ENCODE data around the genes SENP3 and MPDU1.

DNA sequence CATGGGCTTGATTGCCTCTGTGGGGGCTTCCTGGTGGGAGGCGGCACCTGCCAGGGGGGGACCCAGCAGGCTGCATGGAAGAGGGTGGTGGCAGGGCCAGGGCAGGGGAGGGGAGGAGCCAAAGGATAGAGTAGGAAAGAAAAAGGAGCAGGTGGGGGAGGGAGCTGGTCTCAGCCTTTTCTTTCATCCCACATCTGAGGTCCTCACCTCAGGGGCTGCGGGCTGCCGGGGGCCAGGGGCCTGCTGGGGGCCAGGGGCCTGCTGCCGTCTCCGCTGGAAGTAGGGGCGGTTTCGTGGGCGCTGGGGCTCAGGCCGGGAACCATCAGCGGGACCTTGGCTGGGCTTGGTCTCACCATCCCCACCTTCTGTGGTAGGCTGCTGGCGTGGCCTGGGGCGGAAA, 5.1 kb downstream of the YBX2 start:
- PRO-cap, 2 experiments, result no peak in any of the 2 experiments

DNA sequence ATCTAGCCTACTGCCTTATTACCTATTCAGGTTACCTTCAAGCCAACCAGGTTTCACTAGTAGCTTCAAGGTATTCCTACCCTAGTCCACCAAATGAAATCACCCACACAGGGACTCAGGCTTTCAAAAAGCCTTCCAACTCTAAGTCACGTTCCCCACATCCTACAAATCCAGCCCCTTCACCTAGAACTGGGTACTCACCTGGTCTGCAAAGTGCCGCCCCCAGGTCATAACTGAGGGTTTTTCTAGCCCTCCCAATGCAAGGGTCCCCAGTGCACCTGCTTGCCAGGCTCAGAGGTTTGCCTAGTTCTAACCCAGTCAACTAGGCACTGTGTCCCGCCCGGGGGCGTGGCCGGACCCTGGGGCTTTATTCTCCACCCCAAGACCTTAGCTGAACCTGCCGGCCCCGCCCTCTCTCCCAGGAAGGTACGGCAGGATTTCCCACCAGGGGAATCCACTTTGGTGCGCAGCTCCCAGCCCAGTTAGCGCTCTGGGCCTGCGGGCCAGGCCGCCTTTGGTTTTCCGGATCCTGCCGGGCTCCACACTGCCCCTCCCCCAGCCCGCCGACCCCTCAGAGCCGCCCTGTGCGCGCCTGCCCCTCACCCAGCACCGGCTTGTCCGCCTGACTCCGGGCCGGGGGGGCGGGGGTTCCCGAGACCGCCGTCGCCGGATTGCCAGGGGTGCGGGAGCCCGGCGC, 664 bp downstream of the YBX2 start:
- PRO-cap, 2 experiments, result peak in 1 of 2 experiments; most common plus-strand start position 457 of the sequence (in 1)

GRCh38 chr17:7312947-7313716, 2.0 kb downstream of the GPS2 start:
- PRO-cap, 2 experiments, result no peak in any of the 2 experiments

GRCh38 chr17:7315757-7316399, 718 bp upstream of the GPS2 start:
- PRO-cap, 2 experiments, result peak in 1 of 2 experiments; most common plus-strand start chr17:7316066 (in 1); most common minus-strand start chr17:7315976 (in 1)

- PRO-cap, 2 experiments, result no peak in any of the 2 experiments
Measured at GRCh38 chr17:7435581-7436339, 525 bp downstream of the TMEM102 start.

- PRO-cap, 2 experiments, result peak in 1 of 2 experiments; most common plus-strand start chr17:7438292 (in 1); most common minus-strand start chr17:7438185 (in 1)
Measured at GRCh38 chr17:7437982-7438898, 1.1 kb upstream of the FGF11 start.

DNA sequence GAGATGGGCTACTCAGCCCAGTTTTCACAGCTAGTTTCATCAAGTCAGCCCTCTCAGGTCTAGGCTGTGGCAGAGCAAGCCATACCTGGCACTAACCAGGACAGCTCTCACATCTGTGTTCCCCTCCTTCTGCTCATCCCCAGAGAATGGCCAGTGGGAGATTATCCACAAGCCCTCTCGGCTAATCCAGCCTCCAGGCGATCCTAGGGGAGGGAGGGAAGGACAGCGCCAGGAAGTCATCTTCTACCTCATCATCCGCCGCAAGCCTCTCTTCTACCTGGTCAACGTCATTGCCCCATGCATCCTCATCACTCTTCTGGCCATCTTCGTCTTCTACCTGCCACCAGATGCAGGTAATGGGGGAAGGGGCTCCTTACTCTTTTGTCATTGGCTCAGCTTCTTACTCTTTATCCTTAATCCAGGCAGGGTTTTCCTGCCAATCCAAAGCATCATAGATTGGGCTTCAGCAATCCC, 3.6 kb downstream of the CHRNB1 start:
- PRO-cap, 2 experiments, result no peak in any of the 2 experiments

GRCh38 chr17:7462179-7462639, 17.2 kb downstream of the ZBTB4 start:
- PRO-cap, 2 experiments, result no peak in any of the 2 experiments

GRCh38 chr17:7478400-7478589, 1.1 kb downstream of the ZBTB4 start:
- PRO-cap, 2 experiments, result no peak in any of the 2 experiments

DNA sequence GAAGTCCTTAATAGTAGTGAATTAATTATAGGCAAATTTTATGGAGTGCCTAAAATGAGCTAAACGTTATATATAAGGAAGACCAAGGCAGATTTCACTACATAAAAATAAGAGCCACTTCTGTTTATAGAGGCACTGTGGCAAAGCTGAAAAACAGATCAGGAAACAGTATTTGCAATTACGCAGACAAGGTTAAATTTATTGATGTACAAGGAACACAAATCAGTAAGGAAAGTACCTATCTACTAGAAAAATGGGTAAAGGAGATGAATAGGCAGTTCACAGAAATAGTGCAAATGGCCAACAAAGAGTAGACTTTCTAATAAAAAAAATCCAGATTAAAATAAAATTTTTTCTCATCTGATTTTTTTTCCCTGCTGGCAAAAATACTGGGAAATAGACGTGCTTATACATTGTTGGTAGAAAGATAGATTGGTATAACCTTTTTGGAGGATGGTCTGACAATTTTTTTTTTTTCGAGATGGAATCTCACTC, 5.4 kb downstream of the SLC35G6 start:
- PRO-cap, 2 experiments, result no peak in any of the 2 experiments

DNA sequence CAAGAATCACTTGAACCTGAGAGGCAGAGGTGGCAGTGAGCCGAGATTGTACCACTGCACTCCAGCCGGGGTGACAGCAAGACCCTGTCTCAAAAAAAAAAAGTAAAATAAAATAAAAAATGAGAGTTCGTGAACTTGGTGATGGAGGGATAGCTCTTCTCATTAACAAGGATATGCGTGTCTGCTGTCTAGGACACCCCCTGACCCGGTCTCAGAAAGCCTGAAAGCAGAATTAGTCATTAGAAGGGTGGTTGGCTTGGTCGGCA, 11.2 kb downstream of the SLC35G6 start:
- PRO-cap, 2 experiments, result no peak in any of the 2 experiments

GRCh38 chr17:7498880-7499648, 17.8 kb downstream of the SLC35G6 start:
- PRO-cap, 2 experiments, result no peak in any of the 2 experiments

- PRO-cap, 2 experiments, result no peak in any of the 2 experiments
Measured at GRCh38 chr17:7504650-7504996, 23.4 kb downstream of the SLC35G6 start.

DNA sequence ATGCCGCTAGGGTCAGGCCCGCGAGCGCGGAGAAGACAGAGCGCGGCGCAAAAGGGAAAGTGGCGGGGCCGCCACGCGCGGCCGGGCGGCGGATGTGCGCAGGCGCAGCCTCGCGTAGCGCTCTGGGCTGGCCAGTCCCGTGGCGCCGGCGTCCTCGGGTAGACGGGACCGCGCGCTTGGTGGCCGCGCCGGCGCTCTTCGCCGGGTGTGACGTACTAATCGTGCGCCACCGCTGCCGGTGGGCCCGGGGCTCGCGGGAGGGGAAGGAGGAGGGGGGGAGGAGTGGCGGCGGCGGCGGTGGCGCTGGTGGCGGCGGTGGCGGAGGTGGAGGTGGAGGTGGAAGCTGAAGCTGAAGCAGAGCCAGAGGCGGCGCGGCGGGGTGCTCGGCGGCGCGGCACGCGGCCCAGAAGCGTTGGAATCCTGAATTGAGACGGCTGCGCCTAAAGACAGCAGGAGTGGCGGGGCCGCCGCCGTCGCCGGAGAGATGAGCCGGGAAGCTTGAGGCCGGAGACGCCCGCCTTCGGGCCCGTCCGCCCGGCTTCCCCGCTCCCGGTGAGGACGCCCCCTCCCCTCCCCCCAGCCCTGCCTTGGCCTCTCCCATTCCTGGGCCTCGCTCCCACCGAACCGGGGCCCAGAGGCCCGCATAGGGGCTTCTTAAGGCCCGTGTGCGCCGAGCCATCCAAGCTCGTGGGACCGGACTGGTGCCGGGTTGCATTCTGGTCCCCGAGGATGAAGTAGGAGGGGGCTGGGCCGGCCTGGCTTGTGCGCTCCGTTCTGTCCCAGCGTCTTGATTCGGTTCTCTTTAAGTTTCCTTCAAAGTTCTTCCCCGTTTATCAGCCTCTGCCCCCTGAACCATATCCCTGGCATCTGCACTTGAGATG, at the start of gene SENP3:
Gene SENP3 (plus strand): TSS at position 208 of the 881 bp plus-strand sequence.
- PRO-cap, 2 experiments, result peak in 2 of 2 experiments; most common plus-strand start position 268 of the sequence (in 2); most common minus-strand start position 61 of the sequence (in 1)

DNA sequence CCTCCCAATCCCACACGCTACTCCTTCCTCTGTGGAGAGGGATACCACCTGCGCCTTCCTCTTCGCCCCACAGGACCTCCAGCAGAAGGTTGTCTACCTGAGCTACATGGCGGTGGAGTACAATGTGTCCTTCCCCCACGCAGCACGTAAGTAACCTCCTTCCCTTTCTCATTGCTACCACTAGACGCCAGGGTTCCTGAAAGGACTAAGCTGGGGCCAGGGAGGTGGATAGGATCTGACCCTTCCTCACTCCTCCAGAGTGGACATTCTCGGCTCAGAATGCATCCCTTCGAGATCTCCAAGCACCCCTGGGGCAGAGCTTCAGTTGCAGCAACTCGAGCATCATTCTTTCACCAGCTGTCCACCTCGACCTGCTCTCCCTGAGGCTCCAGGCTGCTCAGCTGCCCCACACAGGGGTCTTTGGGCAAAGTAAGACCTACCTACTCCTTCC, 1.2 kb downstream of the CD68 start:
- PRO-cap, 2 experiments, result no peak in any of the 2 experiments

DNA sequence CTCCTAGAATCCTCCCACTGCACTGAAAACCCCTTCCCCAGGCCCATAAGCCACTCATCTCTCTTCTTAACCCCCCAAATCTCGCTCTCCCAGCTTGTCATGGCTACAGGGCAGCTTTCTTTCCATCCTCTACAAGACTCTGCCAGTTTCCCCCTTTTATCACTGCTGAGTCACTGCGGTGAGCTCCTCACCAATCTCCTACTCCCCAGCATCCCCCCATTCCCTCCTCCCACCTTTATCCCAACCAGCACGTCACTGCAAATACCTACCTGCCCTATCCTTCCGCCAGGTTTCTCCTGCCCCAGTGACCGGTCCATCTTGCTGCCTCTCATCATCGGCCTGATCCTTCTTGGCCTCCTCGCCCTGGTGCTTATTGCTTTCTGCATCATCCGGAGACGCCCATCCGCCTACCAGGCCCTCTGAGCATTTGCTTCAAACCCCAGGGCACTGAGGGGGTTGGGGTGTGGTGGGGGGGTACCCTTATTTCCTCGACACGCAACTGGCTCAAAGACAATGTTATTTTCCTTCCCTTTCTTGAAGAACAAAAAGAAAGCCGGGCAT, 1.7 kb downstream of the CD68 start:
- PRO-cap, 2 experiments, result peak in 1 of 2 experiments; most common minus-strand start position 141 of the sequence (in 1)

DNA sequence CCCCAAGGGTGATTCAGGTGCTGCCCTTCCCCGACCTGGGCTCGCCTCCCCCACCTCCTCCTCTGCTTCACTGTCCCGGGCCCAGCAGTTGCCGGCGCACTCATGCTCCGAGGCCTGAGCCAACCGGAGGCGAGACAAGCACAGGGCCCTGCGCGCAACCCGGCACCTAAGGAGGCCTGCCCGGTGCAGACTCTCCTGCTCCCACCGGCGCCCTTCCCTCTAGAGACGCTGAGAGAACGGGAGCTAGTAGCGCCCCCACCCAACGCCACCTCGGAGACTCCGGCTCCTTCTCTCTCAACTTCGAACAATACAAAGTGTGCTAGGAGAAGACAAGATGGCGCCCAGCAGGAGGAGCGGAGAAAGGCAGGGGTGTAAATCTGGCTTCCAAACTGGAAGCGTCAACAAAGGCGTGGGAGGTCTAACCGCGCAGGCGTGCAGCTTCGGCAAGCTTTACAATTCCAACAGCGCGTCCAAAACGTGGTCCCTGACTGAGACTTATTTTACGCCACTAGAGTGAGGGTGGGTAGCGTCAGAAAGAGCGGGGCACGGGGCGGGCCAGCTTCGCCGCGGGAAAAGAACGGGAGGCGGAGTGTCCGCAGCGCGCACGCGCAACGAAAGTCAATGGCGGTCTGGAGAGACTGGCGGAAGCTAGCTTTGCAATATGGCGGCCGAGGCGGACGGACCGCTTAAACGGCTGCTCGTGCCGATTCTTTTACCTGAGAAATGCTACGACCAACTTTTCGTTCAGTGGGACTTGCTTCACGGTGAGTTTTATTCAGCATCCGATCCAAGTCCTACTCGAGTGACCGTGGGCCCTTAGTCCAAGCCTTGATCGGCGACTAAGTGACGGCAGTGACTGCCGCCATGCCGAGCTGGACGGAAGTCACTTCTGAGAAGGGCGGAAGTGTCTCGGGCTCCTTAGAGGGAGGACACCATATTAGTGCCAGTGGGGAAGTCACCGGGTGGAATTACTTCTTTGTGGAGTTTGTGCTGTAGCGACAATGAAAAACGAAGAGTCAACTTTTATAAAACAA, at the start of gene MPDU1:
Gene MPDU1 (plus strand): TSS at position 651 of the 1,034 bp plus-strand sequence.
- PRO-cap, 2 experiments, result peak in 2 of 2 experiments; most common plus-strand start position 946 of the sequence (in 2); most common minus-strand start position 891 of the sequence (in 2)

DNA sequence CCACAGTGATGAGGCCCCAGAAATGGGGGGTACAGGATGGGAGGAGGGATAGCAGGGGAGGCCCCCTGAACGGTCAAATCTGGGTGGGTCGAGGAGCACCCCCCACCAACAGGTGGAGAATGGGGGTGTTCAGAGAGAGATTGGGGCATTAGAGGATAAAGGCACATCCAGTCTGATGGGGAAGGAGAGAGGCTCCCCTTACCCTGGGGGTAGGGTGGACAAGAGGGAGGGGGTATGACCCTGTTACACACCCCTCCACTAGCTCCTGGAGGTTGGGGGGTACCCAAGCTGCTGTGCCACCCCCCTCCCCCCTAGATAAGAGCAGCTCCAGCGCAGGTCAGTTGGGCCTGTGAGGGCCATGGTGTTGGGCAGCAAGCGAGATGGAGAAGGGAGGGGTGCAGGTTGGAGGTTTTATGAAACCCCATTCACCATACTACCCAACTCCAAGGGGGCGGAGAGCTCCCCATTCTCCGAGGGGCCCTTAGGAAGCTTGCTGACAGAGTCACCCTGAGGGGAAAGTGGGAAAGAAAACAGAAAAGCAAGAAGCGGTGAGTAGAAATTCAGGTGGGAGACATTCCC, 1.6 kb upstream of the SOX15 start:
- PRO-cap, 2 experiments, result no peak in any of the 2 experiments

- PRO-cap, 2 experiments, result no peak in any of the 2 experiments
Measured at GRCh38 chr17:7673446-7674167, 13.7 kb downstream of the TP53 start.

DNA sequence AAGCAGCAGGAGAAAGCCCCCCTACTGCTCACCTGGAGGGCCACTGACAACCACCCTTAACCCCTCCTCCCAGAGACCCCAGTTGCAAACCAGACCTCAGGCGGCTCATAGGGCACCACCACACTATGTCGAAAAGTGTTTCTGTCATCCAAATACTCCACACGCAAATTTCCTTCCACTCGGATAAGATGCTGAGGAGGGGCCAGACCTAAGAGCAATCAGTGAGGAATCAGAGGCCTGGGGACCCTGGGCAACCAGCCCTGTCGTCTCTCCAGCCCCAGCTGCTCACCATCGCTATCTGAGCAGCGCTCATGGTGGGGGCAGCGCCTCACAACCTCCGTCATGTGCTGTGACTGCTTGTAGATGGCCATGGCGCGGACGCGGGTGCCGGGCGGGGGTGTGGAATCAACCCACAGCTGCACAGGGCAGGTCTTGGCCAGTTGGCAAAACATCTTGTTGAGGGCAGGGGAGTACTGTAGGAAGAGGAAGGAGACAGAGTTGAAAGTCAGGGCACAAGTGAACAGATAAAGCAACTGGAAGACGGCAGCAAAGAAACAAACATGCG, 12.4 kb downstream of the TP53 start:
- PRO-cap, 2 experiments, result no peak in any of the 2 experiments

All from Metastatic Liver Carcinoma in the Lung (tissue), 2 donors.